Spinal cord (tissue), 3 donors: ENCODE measurements around the genes NLRP9, NLRP5, ZNF787 and ZNF264.

- PRO-cap: no peak
- RAMPAGE, long total RNA: no peak
Measured at GRCh38 chr19:55585591-55586411, 5.2 kb upstream of the ZNF579 start.

DNA sequence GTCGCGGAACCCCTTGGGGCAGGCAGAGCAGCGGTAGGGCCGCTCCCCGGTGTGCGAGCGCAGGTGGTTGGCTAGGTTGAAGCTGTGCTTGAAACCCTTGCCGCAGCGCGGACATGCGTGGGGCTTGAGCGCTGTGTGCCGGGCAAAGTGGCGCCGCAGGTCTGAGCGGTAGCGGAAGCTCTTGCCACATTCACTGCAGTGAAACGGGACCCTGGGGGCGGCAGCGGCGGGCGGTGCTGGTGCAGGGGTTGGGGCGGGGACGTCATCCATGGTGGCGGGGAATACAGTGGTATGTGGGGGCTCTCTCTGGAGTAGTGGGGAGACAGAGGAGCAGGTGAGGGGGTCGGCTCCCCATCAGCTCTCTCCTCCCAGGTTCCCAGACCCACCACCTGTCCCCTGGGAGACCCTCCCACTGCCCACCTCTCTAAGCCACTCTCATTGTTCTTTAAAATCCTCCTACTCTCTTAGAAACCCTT lies 1.7 kb downstream of the FIZ1 start:
- PRO-cap: no peak
- RAMPAGE, long total RNA: no peak

DNA sequence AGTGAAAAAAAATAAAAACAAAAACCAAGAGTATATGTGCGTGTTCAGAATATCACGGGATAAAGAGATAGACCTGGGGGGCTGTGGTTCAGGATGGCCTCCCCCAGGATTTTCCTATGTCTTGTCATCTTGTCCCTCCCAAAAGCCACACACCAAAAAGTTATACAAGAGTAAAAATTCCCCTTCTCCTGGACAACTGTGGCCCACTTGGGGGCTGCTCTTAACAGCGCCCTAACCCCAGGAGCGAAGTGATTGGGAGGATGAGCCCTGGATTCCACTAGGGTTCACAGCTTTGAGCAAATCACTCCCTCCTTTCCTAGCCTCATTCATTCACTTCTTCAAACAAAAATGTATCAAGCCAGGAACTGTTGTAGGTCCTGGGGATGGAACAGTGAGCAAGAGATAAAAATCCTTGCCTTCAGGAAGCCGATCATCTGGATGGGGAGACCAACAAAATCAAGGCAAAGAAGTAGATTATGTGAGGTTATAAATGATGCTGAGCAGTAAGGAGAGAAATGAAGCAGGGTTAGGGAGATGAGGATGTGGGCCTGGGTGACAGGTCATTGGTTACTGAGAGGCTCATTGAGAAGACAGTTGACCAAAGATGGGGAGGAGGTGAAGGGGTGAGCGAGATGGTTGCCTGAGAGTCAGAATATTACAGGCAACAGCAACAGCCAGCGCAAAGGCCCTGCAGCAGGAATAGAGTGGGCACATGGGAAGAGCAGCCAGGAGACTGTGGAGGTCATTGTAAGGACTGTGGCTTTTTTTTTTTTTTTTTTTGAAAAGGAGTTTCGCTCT lies 2.3 kb downstream of the ZNF865 start:
- PRO-cap: no peak
- RAMPAGE, long total RNA: no peak

DNA sequence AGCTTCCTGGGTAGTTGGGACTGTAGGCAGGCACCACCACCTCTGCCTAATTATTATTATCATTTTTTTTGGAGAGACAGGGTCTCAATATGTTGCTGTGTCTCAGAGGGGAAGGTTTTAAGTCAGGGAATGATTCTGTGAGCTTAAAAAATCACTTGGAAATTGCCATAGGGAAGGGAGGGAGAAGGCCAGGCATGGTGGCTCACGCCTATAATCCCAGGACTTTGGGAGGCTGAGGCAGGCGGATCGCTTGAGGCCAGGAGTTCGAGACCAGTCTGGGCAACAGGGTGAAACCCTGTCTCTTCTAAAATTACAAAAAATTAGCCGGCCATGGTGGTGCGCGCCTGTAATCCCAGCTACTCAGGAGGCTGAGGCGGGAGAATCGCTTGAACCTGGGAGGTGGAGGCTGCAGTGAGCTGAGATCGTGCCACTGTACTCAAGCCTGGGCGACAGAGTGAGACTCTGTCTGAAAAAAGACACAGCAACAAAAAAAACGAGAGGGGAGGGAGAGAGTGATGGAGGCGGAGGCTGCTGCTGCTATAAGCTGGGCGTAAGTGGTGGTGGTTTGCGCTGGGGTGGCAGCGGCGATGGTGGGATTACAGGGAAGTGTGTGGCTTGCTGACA lies 3.6 kb upstream of the ZNF580 start:
- PRO-cap: no peak
- RAMPAGE, long total RNA: no peak

DNA sequence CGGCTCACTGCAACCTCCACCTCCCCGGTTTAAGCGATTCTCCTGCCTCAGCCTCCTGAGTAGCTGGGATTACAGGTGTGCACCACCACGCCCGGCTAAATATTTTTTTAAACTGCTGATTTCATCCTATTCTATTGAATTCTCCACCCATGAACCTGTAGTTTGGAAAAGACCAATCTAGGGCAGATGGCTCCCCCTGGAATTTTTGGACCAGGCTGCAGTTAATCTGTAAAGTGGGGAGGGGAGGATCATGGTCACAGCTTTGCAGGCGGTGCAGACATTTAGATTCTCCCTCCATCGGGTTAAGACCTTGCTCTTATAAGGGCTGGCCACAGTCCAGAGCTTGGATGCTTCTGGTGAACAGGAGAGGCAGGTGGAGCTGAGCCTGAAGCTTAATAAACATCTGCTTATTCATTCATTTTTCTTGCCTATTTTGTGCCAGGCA lies 1.1 kb upstream of the CCDC106 start:
- PRO-cap: no peak
- RAMPAGE, long total RNA: no peak

GRCh38 chr19:55677636-55678074 lies 2.6 kb downstream of the EPN1 start:
- PRO-cap: no peak
- RAMPAGE, long total RNA: no peak

- PRO-cap: no peak
- RAMPAGE, long total RNA: no peak
Measured at GRCh38 chr19:55678075-55678988, 3.3 kb downstream of the EPN1 start.

GRCh38 chr19:55738225-55738714 lies at the start of gene NLRP9:
Gene NLRP9 (minus strand): TSS chr19:55738402.
- PRO-cap: no peak
- RAMPAGE, long total RNA: no peak

GRCh38 chr19:55999317-55999851 lies at the start of gene NLRP5:
Gene NLRP5 (plus strand): TSS chr19:55999726.
- PRO-cap: no peak
- RAMPAGE, long total RNA: no peak

DNA sequence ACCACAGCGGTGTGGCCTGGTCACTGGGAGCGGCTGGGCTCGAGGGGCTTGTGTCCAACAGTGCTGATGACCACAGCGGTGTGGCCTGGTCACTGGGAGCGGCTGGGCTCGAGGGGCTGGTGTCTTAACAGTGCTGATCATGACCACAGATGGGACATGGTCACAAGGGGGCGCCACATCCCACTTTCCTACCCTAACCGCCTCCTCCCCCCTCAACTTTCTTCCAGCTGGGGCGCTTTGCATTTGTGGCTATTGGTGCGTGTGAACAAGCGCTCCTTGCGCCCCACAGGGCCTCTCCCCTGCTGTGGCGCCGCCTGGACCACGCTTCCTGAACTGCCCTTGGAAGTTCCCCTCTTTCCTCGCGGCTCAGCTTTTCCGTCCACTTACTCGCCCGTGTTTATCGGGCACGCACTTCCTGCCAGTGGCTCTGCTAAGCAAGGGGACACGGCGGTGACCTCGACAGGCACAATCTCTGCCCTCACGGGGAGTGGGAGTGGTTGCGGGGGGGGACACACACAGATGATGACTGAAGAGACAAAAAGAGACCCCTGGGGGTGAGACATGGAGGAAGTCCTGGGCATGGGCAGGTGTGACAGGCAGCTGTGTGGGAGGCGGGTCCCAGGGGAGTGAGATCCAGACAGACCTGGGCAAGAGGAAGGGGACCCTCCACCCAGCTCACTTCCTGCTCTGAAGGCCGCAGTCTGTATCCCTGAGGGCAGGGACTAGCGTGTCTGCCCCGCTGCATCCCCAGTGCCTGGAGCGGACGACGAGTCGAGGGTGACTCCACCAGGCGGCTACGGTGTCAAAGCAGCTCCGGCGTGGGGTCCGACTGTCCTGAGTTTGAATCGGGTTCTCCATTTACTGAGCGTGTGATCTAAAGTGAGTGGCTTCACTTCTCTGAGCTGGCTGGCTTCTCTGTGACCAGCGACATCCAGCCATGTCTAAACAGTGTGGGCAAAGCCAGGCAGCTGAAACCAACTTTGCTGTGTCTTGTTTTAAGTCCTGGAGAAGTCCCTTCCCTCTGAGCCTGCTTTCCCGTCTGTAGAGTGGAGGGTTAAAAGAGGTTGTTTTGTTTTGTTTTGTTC lies 40.2 kb downstream of the ZNF787 start:
- PRO-cap: no peak
- RAMPAGE, long total RNA: no peak

- PRO-cap: no peak
- RAMPAGE, long total RNA: no peak
Measured at GRCh38 chr19:56091001-56091650, 30.0 kb downstream of the ZNF787 start.

DNA sequence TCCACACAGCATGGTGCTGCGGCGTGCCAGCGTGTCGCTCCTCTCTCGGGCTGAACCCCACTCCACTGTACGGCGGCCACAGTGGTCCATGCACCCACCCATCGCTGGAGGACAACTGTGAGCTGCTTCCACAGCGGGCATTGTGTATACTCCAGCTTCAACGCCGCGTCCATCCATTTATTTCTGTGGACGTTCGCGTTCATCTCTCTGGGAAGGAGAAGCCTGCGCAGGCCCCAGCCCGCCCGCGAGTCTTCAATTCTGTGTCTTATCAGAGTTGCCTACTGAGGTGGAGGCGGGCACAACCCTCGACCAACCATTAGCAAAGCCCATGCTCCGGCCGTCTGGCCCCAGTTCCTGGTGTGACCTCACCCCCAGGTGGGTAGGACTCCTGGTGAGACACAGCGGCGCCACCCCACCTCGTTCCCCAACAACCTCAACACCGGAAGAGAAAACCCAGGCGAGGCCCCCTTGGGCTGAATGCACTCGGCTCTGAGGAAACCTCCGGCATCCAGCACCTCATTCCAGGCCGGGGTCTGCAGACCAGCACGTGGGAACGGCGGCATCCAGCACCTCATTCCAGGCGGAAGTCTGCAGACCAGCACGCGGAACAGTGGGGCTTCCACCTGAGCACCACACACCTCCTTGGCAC lies 14.7 kb downstream of the ZNF787 start:
- PRO-cap: no peak
- RAMPAGE, long total RNA: no peak

DNA sequence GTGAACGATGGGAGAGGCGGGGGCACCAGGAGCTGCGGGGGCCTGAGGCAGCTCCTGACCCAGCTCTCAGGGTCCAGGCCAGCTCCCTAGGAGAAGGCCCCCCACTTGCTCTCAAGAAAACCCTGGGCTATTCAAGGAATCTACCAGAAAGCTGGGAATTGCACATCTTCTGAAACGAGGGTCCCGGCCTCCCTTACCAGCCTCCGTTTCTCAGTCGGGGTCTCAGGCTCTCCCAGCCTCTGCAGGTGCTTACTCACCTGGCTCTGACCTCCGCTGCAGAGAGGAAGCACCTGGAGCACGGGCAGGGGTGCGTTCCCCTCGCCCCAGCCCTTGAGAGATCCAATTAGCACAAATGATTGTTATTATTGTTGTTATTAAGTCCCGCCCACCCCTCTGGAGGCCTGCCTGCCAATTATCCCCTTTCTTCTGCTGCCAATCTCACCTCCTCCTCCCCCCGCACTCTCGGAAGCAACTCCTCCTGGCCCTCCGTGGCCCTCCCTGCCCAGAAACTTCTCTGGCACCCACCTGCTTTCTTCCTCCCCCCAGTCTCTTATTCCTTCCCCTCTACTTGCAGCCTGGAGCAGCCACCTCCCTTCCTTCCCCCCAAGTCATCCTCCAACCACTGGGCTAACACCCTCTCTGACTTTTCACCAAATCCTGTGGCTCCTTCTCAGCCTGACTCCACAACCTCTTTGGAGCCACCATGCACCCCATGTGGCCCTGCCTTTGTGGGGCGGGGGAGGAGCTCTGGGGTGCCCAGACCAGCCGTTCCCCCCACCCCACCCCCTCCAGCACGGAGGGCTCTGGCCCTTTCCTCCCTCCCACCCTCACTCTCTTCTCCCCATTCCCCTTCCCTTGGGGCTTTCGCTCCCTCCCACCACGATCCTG lies 8.7 kb downstream of the ZNF787 start:
- PRO-cap: no peak
- RAMPAGE, long total RNA: no peak

- PRO-cap: no peak
- RAMPAGE, long total RNA: no peak
Measured at GRCh38 chr19:56120816-56121799, at the start of gene ZNF787. Gene ZNF787 (minus strand): TSS chr19:56121295.

DNA sequence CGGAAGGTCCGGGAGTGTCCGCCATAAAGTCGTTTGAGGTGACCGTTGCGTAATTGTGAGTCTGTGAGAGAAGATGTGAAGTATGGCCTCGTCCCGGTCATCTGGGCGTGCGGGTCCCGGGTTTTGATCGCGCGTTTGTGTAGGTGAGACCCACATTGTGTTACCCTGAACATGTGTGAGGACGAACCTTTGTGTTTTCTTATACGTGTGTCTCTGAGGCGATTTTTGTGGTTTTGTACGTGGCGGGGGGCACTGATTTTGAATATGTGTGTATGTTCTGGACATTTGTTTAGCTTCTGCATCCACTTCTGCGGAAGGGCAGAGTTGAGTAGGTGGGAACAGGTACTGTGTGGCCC lies 1.1 kb upstream of the ZNF667 start:
- PRO-cap: no peak
- RAMPAGE, long total RNA: no peak

DNA sequence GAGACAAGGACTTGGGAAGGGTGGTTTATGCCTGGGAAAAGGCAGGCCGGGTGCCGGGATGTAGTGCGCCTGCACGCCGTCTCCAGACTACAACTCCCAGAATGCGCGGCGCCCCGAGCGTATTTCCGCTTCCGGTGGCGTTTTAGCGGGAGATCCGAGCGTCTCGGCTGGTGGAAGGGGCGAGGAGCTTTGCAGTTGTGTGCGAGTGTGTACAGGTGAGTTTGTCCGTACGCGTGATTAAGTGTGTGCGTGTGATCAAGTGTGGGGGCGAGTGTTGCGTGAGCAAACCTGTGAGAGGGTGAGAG lies 75.4 kb downstream of the PEG3 start:
- PRO-cap: no peak
- RAMPAGE, long total RNA: no peak

- PRO-cap: no peak
- RAMPAGE, long total RNA: no peak
Measured at GRCh38 chr19:56974831-56975538, 134.5 kb upstream of the PEG3 start.

- PRO-cap: no peak
- RAMPAGE, long total RNA: no peak
Measured at GRCh38 chr19:57002625-57003096, 117.1 kb upstream of the USP29 start.

- PRO-cap: no peak
- RAMPAGE, long total RNA: no peak
Measured at GRCh38 chr19:57191052-57192118, at the start of gene ZNF264. Gene ZNF264 (plus strand): TSS chr19:57191500.

DNA sequence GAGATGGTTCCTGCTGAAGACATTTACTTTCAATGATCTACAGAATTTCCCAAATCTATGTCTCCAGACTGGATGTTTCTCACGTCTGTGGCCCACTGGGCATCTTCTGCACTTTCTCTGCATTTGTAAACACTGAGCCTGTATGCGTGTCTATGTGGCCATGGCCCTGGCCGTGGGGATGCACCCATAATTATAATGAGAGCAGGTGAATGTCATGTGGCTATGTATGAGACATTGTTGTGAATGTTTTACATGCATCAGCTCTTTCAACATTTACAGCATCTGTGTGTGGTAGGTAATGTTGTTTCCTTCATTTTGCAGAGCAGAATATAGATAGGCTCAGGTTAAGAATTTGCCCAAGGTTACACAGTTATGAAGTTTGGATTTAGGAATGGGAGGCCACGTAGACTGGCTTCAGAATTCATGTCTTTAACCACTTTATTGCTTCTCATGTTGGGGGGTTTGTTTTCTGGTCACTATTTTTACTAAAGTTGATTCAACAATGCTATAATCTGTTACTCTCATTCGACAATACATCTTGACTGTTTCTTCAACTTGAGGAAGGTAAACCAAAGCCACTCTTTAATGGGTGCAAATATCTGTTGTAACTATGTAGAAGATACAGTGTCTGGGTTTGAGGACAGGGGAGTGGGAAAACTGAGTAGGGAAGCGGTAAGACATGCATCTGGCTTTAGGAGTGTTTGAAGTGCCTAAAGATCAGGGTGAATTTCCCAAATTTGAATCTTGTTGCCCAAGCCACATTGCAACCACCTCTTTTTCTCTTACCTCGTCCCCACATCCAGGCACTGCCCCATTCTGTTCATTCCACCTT lies 10.9 kb upstream of the AURKC start:
- PRO-cap: no peak
- RAMPAGE, long total RNA: no peak